OCI-LY7 (cell line): ENCODE results near the genes ABCA6 and KCNJ16.

DNA sequence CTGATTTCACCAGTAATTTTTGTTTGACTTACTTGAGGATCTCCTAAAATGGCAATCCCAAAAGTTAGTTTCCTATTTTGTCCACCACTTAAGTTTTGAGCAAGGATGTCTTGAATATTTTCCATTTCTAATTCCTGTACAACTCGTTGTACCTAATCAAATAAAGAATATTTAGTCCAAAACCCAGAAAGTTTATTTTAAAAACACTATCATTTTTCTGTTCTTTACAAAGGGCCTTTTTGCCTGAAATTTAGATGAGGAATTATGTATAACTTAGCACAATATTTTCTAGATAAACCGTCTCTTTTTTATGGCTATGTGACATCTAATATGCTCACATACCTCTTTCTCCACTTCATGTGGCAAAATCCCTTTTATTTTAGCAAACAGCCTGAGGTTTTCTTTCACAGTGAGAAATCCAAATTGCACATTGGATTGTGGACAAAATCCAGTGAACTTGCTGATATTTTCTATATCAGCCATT, 33.4 kb downstream of the ABCA9 start:
- PRO-cap: no peak
- RAMPAGE, long total RNA: no peak

GRCh38 chr17:69090367-69090823, 29.7 kb upstream of the ABCA9 start:
- PRO-cap: no peak
- RAMPAGE, long total RNA: no peak

- PRO-cap: no peak
- RAMPAGE, long total RNA: no peak
Measured at GRCh38 chr17:69122025-69122458, 19.7 kb downstream of the ABCA6 start.

- PRO-cap: no peak
- RAMPAGE, long total RNA: no peak
Measured at GRCh38 chr17:69130573-69131219, 11.0 kb downstream of the ABCA6 start.

GRCh38 chr17:69141644-69142398, at the start of gene ABCA6:
ABCA6 (minus strand) TSS chr17:69141895.
- PRO-cap: no peak
- RAMPAGE, long total RNA: no peak

GRCh38 chr17:69961505-69961981, 113.5 kb upstream of the KCNJ16 start:
- PRO-cap: no peak
- RAMPAGE, long total RNA: no peak

GRCh38 chr17:70074981-70075530, at the start of gene KCNJ16:
KCNJ16 (plus strand) TSS chr17:70075225.
- PRO-cap: no peak
- RAMPAGE, long total RNA: no peak

DNA sequence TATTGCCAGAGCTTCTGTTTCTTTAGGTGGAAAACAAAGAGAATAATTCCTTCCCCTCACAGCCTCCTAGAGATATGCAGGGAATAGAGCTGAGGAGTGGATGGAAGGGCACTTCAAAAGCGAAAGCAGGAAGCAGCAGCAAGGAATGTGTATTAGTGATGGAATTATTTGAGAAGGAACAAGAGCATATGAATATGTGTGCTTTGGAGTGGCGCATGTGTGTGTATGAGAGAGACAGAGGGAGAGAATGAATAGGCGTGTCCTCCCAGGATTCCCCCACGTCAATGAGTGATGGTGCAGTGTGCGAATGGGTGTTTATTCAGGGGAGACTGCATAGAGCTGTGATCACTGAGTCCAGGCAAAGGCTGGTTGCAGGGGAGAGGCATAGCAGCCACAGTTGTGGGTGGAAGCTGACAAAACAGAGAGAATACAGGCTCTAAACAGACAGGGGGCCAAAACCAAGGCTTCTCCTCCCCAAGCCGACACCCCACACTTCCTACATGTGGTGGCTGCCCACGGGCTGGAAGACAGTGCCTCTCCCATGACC, 10.2 kb upstream of the SOX9 start:
- PRO-cap: no peak
- RAMPAGE, long total RNA: no peak

- PRO-cap: no peak
- RAMPAGE, long total RNA: no peak
Measured at GRCh38 chr17:72124526-72124947, 3.7 kb downstream of the SOX9 start.

DNA sequence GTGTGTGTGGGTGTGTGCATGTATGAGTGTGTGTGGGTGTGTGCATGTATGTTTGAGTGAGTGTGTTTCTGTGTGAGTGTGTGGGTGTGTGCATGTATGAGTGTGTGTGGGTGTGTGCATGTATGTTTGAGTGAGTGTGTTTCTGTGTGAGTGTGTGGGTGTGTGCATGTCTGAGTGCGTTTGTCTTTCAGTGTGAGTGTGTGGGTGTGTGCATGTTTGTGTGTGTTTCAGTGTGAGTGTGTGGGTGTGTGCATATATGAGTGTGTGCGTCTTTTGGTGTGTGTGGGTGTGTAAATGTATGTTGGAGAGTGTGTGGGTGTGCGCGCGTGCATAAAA, 183.8 kb downstream of the SOX9 start:
- PRO-cap: no peak
- RAMPAGE, long total RNA: no peak

- PRO-cap: no peak
- RAMPAGE, long total RNA: no peak
Measured at GRCh38 chr17:72335954-72336464, 215.2 kb downstream of the SOX9 start.

DNA sequence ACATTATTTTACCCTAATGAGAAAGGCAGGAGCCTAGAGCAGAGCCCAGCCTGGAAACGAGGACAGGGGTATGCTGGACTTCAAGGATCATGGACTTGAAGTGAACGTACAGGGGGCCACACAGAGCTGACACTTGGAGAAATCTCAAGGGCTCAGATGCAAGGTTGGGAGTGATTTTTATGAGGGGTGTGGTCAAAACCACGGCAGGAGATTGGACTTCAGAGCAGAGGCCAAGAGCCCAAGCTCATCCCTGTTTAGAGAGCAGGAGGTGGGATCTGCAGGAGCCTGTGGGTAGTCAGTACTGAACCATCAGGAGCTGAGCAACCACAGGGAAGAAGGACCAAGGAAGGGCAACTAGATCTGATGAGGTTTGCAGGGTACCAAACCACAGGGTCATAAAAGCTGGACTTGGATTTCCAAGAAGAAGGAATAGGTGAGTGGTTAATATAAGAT, 331.6 kb downstream of the SOX9 start:
- PRO-cap: no peak
- RAMPAGE, long total RNA: no peak

GRCh38 chr17:72501668-72502430, 381.0 kb downstream of the SOX9 start:
- PRO-cap: no peak
- RAMPAGE, long total RNA: no peak

DNA sequence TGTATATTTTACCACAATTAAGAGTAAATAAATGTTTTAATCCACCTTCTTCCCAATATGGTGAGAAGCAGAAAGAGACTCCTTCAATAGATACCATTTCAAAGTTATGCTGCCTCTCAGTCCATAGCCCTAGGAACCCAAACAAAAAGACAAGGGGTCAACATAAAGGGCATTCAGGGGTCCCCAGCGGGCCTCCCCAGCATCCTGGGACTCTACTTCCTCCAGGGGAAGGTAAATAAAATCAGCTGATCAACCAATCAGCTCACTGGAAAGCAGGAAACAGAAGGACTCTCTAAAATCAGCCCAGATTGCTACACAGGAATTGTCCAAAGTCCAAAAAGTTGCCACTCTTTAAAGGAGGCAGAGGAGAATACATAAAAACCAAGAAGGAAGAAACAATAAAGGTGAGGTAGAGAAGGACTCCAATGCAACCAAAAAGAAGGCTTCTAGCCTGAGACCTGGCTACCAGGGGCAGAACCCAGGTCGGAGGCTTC, 404.4 kb downstream of the SOX9 start:
- PRO-cap: no peak
- RAMPAGE, long total RNA: no peak

DNA sequence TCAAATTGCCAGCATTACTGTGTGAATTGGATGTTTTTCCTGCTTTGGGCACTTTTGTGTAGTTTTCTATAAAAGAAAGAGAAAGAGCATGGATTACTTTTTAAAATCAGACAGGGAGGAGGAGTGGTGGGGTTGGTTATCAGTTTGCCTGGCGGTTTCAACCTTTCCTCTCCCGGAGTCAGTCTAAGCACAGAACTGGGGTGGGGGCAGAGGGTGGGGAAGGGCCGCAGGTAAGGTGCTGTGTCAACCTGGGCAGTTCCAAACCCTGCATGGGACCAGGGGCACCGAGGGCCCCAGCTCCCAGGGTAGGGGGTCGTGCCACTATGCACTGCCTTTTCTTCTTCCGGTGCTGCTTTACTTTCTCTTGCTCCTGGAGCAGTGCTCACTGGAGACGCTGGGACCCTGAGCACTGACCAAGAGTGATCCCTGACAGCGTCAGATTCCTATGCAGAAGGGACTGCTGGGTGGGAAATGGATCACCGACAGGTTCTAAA, 469.9 kb downstream of the SOX9 start:
- PRO-cap: no peak
- RAMPAGE, long total RNA: no peak

DNA sequence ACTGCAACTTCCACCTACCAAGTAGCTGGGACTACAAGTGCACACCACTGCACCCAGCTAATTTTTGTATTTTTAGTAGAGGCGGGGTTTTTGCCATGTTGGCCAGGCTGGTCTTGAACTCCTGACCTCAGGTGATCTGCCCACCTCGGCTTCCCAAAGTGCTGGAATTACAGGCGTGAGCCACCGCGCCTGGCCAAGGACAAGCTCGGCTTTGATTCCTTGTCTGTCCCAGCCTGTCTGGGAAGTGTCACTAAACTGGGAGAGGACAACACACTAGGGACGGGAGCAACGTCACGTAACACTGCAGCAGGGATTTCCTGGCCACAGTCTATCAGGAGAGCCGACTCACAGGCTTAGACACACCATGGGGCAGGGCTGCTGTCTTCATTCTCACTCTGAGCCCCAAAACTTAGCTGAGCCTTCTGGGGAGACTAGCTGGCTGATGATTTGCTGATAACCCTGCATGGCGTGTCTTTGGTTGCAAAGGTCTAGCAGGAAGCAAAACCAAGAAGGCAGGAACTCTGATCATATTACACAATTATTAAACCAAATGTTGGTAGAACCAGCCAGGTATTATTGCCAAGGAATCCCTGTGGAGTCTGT, 345.1 kb downstream of the SLC39A11 start:
- PRO-cap: no peak
- RAMPAGE, long total RNA: no peak

- PRO-cap: no peak
- RAMPAGE, long total RNA: no peak
Measured at GRCh38 chr17:72844615-72845763, 247.5 kb downstream of the SLC39A11 start.

GRCh38 chr17:72885839-72886720, 206.4 kb downstream of the SLC39A11 start:
- PRO-cap: no peak
- RAMPAGE, long total RNA: no peak

DNA sequence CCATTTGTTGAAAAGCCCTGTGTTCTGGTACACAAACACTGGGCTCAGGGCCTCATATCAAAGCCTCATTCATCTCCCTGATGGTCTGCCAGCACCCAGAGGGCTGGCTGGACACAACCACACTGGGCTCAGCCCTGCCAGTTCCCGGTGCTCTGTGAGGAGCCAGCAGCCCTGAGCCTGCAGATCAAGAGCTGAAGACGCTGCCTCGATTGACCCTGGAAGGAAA, 2.6 kb downstream of the SLC39A11 start:
- PRO-cap: no peak
- RAMPAGE, long total RNA: no peak

- PRO-cap: no peak
- RAMPAGE, long total RNA: no peak
Measured at GRCh38 chr17:73091381-73092404, 795 bp downstream of the SLC39A11 start.